IMR-90 (cell line): ENCODE measurements around a stretch of chr4.

- RRBS: 15% methylated on average over 13 of the region's 58 CpGs
CAGE:
- cytosol, long polyA plus RNA: no peak
- long polyA plus RNA: no peak
- nucleus, long polyA plus RNA: no peak
Measured at GRCh38 chr4:110621065-110621884, 1.6 kb downstream of the PITX2 start.

- RRBS: no CpG with 5 or more reads among the region's 18 CpGs
CAGE:
- cytosol, long polyA plus RNA: no peak
- long polyA plus RNA: no peak
- nucleus, long polyA plus RNA: no peak
Measured at GRCh38 chr4:110636363-110636811, 13.5 kb upstream of the PITX2 start.

DNA sequence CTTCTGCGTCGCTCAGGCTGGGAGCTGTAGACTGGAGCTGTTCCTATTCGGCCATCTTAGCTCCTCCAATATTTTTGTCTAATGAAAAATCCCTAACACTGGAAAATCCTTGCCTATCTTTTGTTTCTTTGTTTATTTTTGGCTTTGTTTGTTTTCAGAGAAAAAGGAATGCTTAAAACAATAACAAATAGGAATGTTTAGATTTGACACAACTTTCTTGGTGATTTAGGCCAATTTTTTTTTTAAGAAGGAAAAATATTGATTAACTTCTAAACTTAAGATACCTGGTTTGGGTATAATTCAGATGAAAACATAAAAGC, 70.7 kb upstream of the PITX2 start:
- RRBS: no CpG with 5 or more reads among the region's 3 CpGs
CAGE:
- cytosol, long polyA plus RNA: no peak
- long polyA plus RNA: no peak
- nucleus, long polyA plus RNA: no peak

- RRBS: no CpG with 5 or more reads among the region's 2 CpGs
CAGE:
- cytosol, long polyA plus RNA: no peak
- long polyA plus RNA: no peak
- nucleus, long polyA plus RNA: no peak
Measured at GRCh38 chr4:111989772-111990249, 155.4 kb upstream of the FAM241A start.

GRCh38 chr4:112145086-112145371, 225 bp upstream of the FAM241A start:
- RRBS: no CpG with 5 or more reads among the region's 10 CpGs
CAGE:
- cytosol, long polyA plus RNA: no peak
- long polyA plus RNA: no peak
- nucleus, long polyA plus RNA: no peak

GRCh38 chr4:112257198-112257397, 25.5 kb downstream of the AP1AR start:
- RRBS: no CpG with 5 or more reads among the region's 2 CpGs
CAGE:
- cytosol, long polyA plus RNA: no peak
- long polyA plus RNA: no peak
- nucleus, long polyA plus RNA: no peak

- RRBS: no CpG with 5 or more reads among the region's 2 CpGs
CAGE:
- cytosol, long polyA plus RNA: no peak
- long polyA plus RNA: no peak
- nucleus, long polyA plus RNA: no peak
Measured at GRCh38 chr4:112279057-112279513, 6.6 kb downstream of the TIFA start.

DNA sequence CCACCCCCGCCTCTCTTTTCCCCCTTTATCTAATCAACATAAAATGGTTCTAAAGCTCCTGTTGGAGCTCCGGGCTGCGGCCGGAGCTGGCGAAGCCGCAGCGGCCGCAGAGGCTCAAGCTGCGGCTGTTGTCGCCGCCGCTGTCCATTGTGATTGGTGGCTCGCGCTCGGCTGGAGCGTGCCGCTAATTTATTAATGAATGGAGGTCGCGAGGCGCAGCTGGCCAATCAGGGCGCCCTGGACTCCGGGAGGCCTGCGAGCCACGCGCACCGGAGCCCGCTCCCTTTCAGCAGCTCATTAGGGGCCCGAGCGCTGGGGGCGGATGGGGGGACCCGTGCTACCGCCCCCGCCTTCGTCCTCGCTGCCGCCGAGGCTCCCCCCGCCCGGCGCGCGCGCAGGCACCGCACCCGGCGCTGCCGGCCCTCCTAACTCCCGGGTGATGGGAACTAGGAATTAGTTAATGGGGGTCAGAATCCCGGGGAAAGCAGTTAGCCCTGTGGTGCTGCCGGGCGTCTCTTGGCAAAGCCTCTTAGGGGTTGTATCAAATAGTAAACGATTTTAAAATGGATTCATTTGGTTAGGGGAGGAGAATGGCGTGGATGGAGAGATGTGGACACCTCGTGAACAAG, 546 bp upstream of the NEUROG2 start:
- RRBS: 2% methylated on average over 7 of the region's 54 CpGs
CAGE:
- cytosol, long polyA plus RNA: no peak
- long polyA plus RNA: no peak
- nucleus, long polyA plus RNA: no peak

- RRBS: no CpG with 5 or more reads among the region's 2 CpGs
CAGE:
- cytosol, long polyA plus RNA: no peak
- long polyA plus RNA: no peak
- nucleus, long polyA plus RNA: no peak
Measured at GRCh38 chr4:113035217-113035715, 14.2 kb upstream of the ANK2 start.

DNA sequence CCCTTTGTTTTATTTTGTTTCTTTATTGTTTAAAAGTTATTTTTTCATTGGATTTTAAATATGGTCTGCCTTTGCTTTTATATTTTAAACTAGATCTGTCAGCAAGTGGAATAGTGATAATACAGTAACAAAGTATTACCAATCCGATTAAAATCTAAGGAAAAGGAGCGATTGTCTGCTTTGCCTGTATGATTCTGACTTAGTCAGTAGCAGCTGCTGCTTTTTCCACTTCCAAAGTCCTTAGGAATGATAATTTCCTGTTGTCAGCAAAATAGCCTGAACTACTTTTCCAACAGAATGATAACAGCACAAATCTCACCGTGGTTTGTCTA, 289.9 kb downstream of the ANK2 start:
- RRBS: no CpG with 5 or more reads among the region's 3 CpGs
CAGE:
- cytosol, long polyA plus RNA: no peak
- long polyA plus RNA: no peak
- nucleus, long polyA plus RNA: no peak

- RRBS: no CpG with 5 or more reads among the region's 1 CpG
CAGE:
- cytosol, long polyA plus RNA: no peak
- long polyA plus RNA: no peak
- nucleus, long polyA plus RNA: no peak
Measured at GRCh38 chr4:113481803-113482418, 279.6 kb downstream of the CAMK2D start.

GRCh38 chr4:113564833-113565274, 196.7 kb downstream of the CAMK2D start:
- RRBS: no CpG with 5 or more reads among the region's 1 CpG
CAGE:
- cytosol, long polyA plus RNA: no peak
- long polyA plus RNA: no peak
- nucleus, long polyA plus RNA: no peak

DNA sequence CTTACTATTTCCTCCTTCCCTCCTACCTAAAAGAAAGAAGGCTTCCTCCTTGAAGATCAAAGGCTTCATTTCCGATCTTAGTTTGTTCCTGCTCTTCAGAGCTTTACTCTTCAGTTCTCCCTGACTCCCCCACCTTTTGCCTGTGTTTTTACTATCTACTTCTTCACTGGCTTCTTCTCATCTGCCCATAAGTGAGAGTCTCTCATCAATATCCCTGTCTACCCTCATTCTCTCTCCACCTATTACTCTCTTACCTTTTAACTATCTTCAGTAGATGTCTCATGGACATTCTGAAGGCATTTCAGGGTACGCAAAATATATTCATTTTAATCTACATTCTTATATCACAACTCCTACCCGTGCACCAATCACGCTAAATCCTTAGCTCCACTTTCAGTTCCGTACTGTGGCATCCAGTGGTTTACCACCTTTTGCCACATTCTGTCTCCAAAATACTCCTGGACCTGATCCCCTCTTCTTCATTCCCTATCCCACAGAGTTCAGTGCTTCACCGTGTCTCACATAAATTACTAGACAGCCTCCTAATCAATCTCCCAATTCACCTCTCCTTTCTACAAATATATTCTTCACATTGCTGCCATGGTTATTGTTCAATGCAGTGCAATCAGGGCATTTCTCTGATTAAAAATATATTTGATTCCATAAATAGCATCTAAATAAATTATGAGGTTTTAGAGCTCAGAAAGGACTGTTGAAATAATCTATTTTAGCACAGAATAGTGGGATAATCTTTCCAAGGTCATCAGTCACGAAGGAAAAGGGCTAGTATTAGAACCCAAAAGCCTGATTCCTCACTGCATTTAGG, 187.6 kb downstream of the CAMK2D start:
- RRBS: no CpG with 5 or more reads among the region's 7 CpGs
CAGE:
- cytosol, long polyA plus RNA: no peak
- long polyA plus RNA: no peak
- nucleus, long polyA plus RNA: no peak

DNA sequence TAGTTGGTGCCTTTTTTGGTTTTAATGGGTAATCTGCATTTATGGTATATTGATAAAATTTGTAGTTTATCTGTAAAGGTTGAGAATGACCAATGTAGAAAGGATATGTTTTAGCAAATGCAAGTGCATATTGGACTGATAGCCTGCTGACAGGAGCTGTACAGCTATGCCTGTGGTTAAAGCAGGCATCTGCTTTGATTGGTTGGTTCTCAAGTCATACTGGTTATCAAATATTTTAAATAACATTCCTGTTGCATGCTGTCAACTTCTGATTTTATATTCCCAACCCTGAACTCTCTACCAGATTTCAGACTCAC, 125.8 kb downstream of the CAMK2D start:
CAGE:
- cytosol, long polyA plus RNA: no peak
- long polyA plus RNA: no peak
- nucleus, long polyA plus RNA: no peak

GRCh38 chr4:113658392-113659038, 103.0 kb downstream of the CAMK2D start:
- RRBS: no CpG with 5 or more reads among the region's 3 CpGs
CAGE:
- cytosol, long polyA plus RNA: no peak
- long polyA plus RNA: no peak
- nucleus, long polyA plus RNA: no peak

DNA sequence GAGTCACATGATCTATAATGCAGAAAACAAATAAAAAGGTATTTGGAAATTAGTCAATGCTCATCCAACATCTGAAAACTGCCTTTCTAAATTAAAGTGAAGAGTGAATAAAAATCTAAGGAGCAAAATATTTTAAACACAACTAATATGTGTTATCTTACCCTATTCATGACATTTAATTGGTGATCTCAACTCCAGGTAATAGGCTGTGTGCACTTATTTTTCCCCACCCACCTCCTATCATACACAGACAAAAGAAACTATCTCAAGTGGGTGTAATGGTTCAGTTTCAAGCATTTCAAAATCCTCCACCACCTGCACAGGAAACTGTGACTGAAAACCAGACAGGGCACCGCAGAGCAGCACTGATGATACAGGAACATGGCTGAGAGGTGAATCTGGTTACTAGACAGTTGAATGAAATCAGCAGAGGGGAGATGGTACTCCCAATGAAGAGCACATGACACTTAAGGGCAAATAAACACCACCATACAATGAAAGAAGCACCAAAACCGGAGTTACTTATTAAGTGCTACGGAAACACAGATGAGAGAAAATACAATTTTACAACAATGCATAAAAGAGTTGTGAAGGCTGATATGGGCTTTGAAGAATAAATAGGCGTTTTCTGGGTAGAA, 78.4 kb downstream of the CAMK2D start:
- RRBS: no CpG with 5 or more reads among the region's 4 CpGs
CAGE:
- cytosol, long polyA plus RNA: no peak
- long polyA plus RNA: no peak
- nucleus, long polyA plus RNA: no peak

DNA sequence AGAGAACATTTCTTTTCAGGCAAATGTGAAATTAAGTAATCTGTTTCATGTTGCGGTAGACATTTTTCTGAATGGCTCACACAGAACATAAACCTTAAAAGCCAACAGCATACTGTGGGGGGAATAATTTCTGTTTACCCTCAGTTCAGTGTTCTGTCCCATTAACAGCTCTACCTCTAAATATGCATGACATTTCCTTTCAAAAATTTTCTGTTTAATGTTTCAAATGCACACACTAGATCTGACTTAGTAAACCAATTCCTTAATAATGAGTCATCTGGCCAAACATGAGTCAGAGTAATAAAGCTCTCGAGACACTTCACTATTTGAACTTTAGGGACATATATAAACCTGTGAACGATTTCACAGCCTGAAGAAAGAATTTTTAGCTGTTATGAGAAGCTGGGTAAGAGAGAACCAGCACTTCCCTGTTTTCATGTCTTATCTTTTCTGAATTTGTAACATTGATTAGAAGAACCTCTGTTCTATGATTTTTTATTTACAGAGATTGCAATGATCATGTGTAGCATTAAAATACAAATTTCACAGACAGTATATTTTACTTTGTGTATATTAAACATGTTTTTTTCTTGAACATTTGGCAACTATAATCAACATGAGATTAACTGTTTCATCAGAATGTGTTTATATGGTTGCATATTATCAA, 20.2 kb downstream of the ARSJ start:
- RRBS: no CpG with 5 or more reads among the region's 3 CpGs
CAGE:
- cytosol, long polyA plus RNA: no peak
- long polyA plus RNA: no peak
- nucleus, long polyA plus RNA: start-site peak on the plus strand centred at position 365 of the sequence, 22 bp wide, 43 and 14 reads in 2 replicates

DNA sequence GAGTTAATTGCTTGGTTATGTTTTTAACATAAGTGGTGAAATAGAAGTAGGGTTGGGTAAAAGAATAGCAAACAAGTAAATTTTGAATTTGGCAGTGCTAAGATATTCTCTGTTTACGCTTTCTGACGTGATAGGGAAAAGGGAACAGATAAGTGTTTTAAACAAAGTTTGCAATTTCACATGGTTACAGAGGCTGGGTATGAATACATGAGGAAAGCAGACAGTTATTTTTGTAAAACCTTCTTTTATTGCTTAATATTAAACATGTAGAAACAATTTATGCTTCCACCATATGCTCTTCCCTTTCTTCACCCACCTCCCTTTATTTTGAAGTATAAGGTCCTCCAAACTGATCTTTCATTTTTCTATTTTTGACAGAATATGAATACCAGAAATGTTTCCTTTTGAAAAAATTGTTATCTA, 214.2 kb upstream of the ARSJ start:
- RRBS: no CpG with 5 or more reads among the region's 2 CpGs
CAGE:
- cytosol, long polyA plus RNA: no peak
- long polyA plus RNA: no peak
- nucleus, long polyA plus RNA: no peak

- RRBS: no CpG with 5 or more reads among the region's 2 CpGs
CAGE:
- cytosol, long polyA plus RNA: no peak
- long polyA plus RNA: no peak
- nucleus, long polyA plus RNA: no peak
Measured at GRCh38 chr4:118276164-118276461, 76.7 kb downstream of the PRSS12 start.

DNA sequence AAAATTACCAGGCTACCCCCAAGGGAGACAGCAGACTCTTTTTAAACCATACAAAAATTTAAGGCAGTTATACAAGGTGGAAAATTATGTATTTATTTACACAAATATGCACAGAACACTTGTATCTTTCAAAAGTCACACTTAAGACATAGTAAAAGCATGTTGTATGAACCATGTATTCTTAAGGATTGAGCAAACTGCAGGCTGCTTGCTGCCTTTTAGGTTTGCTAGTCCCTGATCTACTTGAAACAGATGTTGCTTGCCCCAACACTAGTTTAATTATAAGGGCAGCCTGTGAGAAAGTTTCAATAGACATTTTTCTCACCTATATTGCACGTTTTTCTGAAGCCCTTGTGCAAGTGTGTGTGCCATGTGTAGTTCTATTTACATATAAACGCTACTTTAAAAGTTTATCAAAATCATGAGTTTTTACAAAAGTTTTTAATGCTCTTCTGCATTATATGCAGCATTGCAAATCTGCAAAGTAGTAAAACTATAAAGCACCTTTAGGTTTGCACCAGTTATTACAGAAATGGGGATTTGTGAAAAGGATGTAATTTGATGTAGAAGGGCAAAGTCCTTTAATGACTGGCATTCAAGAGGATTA, 72.7 kb downstream of the PRSS12 start:
- RRBS: no CpG with 5 or more reads among the region's 2 CpGs
CAGE:
- cytosol, long polyA plus RNA: no peak
- long polyA plus RNA: no peak
- nucleus, long polyA plus RNA: no peak